A172 (cell line): ENCODE results near the gene CFAP52.

GRCh38 chr17:8420435-8421071, 15.1 kb upstream of the NDEL1 start:
- RAMPAGE, long total RNA, result no peak

DNA sequence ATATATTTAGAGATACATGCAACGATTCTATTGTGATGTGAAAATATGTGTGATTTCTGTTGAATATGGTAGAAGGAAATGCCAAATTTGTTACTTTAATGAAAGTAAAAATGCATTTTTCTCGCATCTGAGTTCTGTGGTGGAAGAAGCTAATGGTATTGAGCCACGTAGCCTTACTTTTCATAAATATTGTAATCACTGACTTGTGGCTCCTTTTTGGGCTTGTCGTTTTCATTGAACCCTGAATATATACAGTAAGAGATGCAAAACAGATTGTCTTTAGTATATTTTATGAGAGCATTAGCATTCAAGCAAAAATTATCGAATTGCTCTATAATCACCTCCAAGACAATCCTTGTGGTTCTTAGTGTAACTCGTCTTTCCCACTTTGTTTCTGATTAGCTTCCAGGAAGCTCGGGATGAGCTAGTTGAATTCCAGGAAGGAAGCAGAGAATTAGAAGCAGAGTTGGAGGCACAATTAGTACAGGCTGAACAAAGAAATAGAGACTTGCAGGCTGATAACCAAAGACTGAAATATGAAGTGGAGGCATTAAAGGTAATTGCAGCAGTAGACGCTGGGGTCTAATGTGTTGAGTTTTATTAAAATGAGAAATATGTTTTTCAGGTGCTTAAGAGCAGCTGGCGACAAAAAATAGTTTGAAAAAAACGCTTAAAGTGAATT, 9.8 kb downstream of the NDEL1 start:
- RAMPAGE, long total RNA, result no peak

GRCh38 chr17:8467654-8468151, 32.0 kb downstream of the NDEL1 start:
- RAMPAGE, long total RNA, result no peak

- RAMPAGE, long total RNA, result no peak
Measured at GRCh38 chr17:8476340-8477493, 41.0 kb downstream of the NDEL1 start.

- RAMPAGE, long total RNA, result no peak
Measured at GRCh38 chr17:8697289-8697938, 47.2 kb downstream of the CCDC42 start.

GRCh38 chr17:8751692-8752315, 6.5 kb downstream of the SPDYE4 start:
- RAMPAGE, long total RNA, result no peak

DNA sequence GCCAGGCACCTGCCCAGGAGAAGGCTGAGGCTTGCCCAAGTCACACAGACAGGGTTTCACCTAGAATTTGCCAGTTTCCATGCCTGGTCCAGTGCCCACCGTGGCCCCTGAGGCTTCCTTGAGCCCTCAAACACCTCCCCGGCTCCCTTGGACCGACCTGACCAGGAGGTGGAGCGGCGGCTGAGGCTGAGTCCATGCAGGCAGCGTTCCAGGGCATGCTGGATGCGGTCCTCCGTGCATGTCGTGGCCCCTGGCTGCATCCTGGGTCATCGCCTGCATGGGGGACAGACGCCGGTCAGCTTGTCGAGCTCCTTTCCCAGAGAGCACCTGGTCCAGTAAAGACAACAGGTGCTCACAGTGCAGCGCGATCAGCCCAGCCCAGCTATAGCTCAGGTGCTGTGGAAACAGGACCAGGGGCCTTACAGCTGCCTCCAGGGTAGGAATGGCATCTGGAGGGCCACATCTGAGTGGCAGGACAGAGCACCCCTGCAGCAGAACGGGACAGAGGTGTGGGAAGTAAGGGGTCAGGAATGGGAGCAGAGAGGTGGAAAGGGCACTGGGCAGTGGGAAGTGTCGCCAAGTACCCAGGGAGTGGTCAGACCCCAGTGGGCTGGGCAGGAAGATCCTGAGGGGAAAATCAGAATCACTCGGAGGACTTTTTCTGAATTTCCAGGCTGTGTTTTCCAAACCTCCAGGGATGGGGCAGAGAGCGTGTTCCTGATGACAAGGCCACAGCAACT, 43.9 kb upstream of the PIK3R6 start:
- RAMPAGE, long total RNA, result no peak

DNA sequence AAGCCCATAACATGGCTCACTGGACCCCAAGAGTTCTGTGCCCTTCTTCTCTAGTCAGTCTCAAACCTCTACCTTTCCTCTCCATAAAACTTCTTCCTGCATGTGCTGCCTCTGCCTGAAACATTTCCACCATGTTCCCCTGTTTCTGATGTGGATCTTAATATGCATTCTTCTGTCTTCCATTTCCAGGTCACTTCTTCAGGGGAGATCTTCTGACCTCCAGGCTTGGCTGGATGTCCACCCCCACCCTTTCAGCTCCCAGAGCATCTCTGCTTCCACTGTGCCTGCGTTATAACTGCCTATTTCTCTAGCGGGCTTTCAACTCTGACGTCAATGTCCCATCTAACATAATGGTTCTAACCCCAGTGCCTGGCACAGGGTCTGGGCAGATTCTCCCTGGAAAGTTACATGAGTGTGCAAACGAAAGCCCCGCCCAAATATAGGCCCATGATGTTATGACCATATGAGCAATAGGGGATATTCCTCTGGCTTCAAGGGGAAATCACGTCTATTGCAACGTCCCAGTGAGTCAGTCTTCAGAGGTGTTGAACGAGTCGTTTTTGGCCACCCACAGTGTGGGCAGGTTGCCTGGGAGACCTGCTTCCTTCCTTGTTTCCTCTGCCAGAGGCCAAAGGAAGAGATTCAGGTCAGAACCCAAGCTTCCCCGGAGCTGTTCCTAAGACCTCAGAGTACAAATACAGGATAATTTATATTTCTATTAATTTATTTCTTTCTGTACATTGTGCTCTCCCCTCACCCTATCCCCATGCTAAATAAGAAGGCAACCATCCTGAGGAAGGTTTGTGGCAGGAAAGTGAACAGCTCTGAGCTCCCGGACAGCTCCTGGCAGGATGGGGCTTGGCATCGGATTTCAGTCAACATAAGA, 30.4 kb downstream of the PIK3R5 start:
- RAMPAGE, long total RNA, result no peak

DNA sequence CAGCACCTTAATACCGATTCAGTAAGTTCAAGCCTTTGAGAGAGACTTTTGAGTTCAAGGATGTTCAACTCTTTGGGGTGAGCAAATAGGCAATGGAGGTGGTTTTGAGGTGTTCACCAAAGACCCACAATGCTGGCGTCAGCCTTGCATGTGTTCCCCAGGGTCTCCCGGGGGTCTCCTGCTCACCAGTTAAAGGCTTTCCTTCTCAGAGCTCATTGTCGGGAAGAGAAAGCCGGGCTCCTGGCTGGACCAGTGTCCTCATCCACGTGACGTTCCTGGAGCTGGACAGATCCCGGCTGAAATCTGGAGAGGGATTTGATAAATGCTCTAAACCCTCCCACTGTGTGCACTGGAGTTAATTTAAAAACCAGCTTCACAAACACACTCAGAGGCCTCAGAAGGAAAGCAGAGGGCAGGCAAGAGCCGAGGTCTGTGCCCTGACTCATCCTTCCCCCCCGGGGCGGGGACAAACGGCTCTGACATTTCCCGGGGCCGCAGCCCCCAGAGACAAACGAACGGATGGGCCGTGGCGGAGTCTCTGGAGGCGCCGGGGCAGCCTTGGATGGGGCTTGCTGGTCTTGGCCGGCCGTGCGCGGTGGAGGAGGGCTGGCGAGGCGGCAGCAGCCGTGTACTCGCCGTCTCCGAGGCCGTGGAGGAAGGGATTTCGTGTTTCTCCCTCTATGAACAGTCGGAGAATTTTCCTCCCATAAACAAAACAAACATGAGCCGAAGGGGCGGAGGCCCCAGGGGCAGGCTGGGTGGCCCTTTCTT, 94.1 kb downstream of the NTN1 start:
- RAMPAGE, long total RNA, result no peak

- RAMPAGE, long total RNA, result no peak
Measured at GRCh38 chr17:9248091-9248417, 226.7 kb downstream of the NTN1 start.

DNA sequence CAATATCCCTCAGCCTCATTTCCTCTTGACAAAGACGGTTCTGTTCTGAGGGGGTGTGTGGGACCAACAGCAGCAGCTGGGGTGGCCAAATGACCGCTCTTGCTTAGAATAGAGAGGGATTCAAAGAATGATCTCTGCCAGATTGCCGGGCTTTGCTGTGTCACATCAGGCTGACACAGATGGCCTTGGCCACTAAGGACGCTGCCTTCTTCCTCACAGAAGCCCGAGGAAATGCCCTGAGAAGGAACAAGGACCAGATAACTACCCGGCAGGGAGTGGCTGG, 250.7 kb downstream of the NTN1 start:
- RAMPAGE, long total RNA, result no peak

DNA sequence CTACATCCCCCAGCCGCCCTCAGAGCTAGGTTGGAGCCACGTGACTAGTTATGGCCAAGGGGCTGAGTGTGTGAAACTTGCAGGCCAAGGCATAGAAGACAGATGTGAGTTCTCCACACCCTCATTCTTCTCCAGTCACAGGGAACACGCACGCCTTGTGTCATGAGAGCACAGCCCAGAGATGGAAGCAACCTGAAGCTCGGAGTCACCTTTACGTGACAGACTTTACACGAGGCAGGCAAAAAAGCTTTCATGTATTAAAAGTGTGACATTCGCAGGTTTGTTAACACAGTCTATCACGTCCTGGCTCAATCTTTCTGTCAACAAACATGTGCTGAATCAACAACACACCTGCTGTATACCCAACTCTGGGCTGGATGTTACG, 38.4 kb downstream of the STX8 start:
- RAMPAGE, long total RNA, result no peak

DNA sequence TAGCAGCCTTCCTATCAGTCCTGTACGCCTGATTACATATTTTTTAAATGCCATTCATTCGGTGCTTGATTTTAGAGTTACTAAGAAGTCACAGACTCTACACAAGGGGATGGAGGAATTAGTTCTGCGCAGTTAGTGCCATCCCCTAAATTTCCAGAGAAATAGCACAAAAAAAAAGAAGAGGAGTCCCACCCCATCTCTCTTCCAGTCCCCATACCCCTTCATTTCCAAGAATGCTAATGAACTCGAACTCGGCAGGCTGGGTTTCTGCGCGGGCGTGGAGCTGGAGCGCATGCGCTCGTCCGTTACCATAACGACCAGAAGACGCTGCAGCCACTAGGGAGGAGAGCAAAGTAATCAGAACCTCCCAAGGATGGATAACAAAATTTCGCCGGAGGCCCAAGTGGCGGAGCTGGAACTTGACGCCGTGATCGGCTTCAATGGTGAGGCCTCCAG, at the start of gene CFAP52:
TSS of gene CFAP52 (plus strand) at position 320 of the 456 bp plus-strand sequence.
- RAMPAGE, long total RNA, result no peak

DNA sequence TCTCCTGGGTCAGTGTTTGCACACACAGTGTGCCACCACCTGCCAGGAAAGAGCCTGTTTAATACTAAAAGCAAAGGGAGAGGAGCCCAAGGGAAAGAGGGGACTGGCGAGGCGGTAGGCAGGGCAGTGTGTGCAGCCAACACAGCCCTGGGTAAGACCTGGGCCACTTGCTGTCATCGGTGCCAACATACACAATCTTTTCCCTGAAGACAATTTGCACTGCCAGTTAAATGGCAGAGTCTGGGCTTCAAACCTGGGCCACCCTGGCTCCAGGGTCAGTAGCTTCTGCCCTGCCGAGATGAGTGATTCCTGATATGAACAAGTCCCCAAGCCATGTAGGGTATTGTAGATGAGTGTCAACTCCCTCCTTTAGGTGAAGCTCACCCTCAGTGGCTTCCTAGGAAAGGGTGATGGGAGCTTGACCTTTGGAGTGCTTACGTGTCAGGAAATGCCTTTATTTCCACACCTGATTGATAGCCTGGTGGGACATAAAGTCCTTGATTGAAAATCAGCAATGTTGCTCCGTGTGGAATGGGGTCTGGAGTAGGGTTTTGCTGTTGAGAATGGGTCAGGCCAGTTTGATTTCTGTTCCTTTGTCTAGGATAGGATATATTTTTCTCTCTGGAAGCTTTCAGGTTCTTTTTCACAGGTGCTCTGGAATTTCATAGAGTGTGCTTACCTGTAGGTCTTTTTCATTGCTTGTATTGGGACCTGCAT, 58.4 kb downstream of the USP43 start:
- RAMPAGE, long total RNA, result no peak

- RAMPAGE, long total RNA, result no peak
Measured at GRCh38 chr17:9842198-9842914, 16.6 kb downstream of the GLP2R start.

DNA sequence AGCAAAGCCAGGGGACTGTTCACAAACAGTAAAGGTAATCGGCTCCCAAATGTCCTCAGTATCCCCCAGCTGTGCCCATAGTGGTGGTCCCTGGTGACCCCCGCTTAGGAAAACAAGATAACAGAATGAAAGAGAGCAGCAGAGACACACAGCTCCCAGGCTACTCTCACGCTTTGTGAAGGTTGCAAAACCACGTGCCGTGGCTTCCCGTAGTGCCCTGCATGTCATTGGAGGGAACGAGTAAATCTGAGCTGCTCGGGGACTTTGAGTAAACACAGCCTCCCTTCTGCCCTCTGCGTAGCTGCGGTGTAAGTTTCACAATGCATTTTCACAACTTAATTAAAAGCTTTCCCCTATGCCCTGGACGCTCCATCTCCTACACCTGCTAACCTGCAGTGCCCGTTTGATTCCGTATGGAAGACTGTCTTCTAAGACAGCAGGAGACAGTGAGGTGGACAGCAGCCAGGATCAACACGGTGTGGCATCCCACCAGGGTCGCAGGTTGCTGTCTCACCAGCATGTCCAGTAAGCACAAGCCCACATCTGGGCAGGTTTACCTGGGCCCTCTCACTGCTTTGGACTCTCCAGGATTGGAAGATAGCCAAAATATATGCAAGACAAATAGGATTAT, 116.2 kb upstream of the RCVRN start:
- RAMPAGE, long total RNA, result no peak

DNA sequence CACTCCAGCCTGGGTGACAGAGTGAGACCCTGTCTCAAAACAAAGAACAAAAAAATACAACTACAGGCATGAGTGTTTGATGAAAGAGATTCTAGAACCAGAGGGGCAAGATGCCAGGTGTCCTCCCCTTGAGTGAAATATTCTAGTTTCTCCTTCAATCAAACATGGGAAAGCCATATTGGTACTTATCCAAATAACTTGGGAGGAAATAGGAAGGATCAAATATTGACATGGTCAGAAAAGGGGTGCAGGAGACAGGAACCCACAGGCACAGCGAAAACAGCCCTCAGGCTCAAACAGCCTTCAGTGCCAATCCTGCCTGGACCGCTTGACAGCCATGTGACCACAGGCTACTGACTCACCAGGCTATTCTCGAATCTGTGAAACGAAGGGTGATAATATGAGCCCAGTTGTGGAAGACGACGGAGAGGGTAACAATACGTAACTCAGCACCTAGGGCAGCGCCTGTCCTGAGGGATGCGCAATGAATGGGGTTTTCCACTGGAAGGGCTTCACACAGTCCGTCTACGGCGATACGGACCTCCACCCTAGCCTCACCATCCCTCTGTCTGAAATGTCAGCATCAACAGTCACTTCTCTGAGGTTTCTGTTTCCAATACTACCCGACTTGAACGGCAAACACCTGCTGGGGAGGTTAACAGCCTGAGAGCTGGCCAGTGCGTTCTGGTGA, 117.3 kb upstream of the RCVRN start:
- RAMPAGE, long total RNA, result no peak

DNA sequence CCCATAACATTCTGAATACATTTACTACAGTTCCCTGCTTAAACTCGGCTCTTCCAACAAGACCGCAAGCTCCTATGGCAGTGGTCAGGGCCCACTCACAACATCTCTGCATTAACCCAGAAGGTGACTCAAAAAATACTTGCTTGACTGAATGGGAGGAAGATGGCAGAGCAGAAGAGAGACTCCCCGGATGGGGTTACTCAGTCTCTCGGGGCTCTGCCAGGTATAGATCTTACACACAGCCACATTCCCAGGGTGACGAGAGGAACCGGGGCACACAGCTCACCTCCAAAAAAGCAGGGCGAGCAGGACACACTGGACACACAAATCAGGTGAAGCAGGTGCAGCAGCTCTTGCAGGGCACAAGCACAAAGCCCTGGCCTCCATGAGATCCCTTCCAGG, 101.2 kb downstream of the GAS7 start:
- RAMPAGE, long total RNA, result no peak

GRCh38 chr17:10169489-10170430, 28.6 kb downstream of the GAS7 start:
- RAMPAGE, long total RNA, result no peak

GRCh38 chr17:10210399-10210765, 12.0 kb upstream of the GAS7 start:
- RAMPAGE, long total RNA, result no peak